CD14-positive monocyte (primary cell): Measurements from ENCODE around the genes WNT9A, C1orf35 and GUK1.

DNA sequence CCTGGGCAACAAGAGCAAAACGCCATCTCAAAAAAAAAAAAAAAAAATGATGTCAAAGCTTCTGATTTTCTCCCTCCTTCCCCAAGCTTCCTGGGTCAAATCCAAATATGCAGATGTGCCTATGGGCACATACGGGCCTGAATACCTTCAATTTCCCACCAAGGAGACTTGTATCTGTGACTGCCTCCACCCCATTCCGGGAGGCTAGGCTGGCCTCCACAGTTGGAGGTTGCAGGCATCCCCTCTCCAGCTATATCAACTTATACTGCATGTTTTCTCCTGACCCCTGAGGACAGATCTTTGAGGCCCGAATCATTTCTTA is 33.6 kb downstream of the ITPKB start:
- CAGE, long polyA plus RNA: no peak

GRCh38 chr1:226735987-226737088 is 2.7 kb downstream of the ITPKB start:
- CAGE, long polyA plus RNA: no peak

- CAGE, long polyA plus RNA: no peak
Observed at GRCh38 chr1:226828061-226828436, 42.4 kb upstream of the PSEN2 start.

GRCh38 chr1:226942935-226943739 is 3.0 kb downstream of the COQ8A start:
- CAGE, long polyA plus RNA: no peak

GRCh38 chr1:227220603-227221134 is 97.6 kb downstream of the CDC42BPA start:
- CAGE, long polyA plus RNA: no peak

GRCh38 chr1:227774092-227774551 is 38.9 kb downstream of the SNAP47 start:
- CAGE, long polyA plus RNA: no peak

DNA sequence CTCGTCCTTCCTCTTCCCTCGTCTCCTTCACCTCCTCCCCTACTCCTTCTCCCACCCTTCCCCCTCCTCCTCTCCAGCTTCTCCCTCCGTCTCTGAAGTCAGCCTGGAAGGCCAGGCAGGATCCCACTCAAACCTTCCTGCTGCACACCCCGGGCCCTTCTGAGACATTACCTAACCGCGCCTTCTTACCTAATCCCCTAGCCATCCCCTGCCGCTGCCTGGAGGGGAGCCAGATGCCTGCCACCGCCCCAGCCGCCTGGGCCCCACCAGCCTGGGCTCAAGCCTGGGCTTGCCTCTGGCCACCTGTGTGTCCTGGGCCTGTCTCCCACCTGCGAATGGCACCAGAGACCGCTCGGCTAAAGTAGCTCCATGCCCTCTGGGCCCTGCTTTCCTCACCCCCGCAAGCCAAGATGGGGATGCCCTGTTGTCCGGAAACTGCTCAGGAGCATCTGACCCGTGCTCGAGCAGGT is 32.0 kb downstream of the WNT9A start:
- CAGE, long polyA plus RNA: no peak

- CAGE, long polyA plus RNA: no peak
Observed at GRCh38 chr1:227943930-227944531, 3.7 kb downstream of the WNT9A start.

DNA sequence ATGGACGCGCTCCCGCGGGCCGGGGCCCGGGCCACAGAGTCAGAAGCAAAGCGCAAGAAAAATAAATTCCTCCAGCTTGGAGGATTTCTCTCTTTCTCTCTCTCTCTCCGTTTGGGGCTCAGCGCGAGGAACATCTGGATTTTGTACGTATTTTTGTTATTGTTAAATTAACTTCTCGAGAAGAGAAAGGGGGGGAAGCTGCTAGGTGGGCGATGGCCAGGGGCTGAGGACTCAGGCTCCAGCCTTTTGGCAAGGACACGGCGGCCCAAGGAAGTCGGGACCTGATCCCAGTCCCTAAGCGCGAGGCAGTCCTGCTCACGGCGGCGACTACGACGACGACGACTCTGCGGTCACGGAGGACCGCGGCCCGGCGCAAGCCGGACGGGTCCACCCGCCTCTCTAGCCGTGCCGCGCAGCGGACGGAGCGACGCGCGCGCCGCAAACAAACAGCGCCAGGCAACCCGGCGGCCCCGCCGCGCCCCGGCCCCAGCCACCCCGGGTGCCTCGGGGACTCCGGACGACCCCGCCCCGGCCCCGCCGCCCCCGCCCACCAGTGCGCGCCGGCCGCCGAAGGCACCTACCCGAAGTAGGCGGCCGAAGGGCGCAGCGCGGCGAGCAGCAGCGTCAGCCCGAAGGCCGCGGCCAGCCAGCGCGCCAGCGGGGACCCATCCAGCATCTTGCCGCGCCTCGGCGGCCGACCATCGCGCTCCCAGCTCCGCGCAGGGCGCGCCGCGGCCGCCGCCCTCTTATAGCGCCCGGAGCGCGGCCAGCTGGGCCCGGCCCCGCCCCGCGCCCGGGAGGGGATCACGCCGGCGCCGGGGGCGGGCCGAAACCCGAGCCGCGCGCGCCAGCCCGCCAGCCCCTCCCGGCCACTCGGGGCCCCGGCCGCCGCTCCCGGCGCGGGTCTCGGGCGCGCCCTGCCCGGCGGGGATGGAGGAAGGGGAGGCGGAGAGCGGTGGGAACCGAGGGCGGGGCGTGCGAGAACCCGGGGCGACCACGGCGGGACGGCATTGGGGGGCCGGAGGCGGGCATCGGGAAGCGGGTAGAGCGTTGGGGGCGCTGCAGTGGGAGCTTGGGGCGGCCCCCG is at the start of gene WNT9A:
Gene WNT9A, minus strand, starts transcription at position 721 of the 1,087 bp plus-strand sequence.
- CAGE, long polyA plus RNA: no peak

DNA sequence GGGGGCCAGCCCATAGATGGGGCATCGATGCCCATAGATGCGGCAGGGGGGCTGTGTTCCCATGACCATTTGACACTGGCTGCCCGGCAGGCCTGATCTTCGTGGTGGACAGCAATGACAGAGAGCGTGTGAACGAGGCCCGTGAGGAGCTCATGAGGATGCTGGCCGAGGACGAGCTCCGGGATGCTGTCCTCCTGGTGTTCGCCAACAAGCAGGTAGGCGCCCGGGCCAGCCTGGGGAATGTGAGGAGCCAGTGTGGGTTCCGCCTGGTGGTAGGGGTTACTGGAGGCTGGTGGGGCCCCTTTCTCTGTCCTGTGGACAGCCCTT is 5.7 kb downstream of the C1orf35 start:
- CAGE, long polyA plus RNA: no peak

DNA sequence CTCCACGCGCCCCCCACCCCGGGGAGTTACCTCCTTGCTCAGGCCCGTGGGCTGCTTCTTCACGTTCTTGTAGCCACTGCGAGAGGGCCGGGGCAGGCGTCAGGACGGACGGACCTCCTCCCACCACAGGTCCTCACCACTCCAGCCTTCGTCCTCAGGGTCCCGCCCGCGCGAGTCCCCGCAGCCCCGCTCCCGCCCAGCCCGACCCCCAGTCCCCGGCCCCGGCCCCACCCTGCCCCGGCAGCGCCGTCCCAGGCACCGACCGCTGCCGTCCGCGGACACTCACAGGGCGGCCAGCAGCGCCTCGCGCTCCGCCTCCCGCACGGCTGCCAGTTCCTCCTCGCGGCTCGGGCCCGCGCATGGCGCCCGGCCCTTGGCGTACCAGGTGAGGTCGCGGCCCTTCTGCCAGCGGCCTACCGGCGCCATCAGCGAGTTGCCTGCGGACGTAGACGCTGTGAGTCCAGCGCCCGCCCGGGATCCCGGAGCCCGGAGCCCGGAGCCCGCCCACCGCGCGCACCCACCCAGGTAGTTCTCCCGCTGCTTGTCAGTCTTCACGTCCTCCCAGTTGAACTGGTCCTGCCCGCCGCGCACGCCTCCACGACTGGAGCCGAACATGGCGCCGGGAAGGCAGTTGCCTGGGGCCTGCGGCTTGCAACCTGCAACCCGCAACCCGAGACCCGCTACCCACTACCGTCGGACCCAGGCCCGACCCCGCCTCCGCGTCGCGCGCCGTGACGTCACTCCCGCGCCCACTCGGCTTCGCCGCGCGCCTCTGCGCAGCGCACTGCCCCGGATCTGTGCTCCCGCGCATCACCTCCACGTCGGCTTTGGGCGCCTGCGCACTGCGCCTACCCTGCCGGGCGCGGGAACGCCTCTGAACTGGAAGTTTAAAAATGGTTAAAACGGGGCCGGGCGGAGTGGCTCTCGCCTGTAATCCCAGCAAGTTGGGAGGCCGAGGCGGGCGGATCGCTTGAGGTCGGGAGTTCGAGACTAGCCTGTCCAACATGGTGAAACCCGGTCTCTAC is at the start of gene C1orf35:
Gene C1orf35, minus strand, starts transcription at position 713 of the 1,025 bp plus-strand sequence.
- CAGE, long polyA plus RNA: no peak

- CAGE, long polyA plus RNA: no peak
Observed at GRCh38 chr1:228105285-228105806, 2.2 kb upstream of the C1orf35 start.

- CAGE, long polyA plus RNA: no peak
Observed at GRCh38 chr1:228109368-228109577, 174 bp upstream of the MRPL55 start.

DNA sequence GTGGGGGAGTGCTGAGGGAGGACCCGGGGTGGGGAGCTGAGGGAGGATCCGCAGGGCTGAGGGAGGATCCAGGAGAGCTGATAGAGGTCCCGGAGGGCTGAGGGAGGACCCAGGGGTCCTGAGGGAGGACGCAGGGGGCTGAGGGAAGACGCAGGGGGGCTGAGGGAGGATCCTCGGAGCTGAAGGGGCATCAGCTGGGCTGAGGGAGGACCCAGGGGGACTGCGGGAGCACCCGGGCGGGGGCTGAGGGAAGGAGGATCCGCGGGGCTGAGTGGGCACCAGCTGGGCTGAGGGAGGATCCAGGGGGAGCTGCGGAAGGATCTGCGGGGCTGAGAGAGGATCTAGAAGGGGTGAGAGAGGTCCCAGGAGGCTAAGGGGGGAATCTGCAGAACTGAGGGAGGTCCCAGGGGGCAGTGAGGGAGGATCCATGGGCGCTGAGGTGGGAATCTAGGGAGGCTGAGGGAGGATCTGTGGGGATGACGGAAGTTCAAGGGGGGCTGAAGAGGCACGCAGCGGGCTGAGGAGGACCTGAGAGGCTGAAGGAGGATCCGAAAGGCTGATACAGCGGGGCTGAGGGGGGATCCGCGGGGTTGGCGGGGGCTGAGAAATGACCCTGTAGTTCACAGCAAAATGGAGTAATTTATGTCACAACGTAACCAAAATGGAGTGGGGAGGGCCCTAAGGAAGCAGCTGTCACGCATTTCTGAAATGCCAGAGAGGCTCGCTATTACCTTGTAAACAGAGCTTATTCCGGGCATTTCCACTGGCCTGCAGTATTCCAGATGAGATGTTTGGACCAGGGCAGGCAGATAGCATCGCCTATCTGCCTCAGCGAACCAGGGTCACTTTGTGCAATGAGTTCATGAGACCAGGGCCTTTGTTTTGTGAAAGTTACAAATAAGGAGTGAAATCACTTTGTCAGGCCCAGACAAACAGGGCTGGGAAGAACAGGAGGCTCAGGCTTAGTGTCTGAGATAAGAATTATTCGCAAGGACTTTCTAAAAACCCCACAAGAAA is 787 bp upstream of the MRPL55 start:
- CAGE, long polyA plus RNA: no peak

- CAGE, long polyA plus RNA: no peak
Observed at GRCh38 chr1:228139666-228140908, at the start of gene GUK1. Gene GUK1 (plus strand): TSS chr1:228140279.

- CAGE, long polyA plus RNA: no peak
Observed at GRCh38 chr1:228140909-228141543, 947 bp downstream of the GUK1 start.

GRCh38 chr1:228166369-228167050 is 906 bp downstream of the IBA57 start:
- CAGE, long polyA plus RNA: no peak

- CAGE, long polyA plus RNA: no peak
Observed at GRCh38 chr1:228224035-228224779, 16.4 kb downstream of the OBSCN start.

DNA sequence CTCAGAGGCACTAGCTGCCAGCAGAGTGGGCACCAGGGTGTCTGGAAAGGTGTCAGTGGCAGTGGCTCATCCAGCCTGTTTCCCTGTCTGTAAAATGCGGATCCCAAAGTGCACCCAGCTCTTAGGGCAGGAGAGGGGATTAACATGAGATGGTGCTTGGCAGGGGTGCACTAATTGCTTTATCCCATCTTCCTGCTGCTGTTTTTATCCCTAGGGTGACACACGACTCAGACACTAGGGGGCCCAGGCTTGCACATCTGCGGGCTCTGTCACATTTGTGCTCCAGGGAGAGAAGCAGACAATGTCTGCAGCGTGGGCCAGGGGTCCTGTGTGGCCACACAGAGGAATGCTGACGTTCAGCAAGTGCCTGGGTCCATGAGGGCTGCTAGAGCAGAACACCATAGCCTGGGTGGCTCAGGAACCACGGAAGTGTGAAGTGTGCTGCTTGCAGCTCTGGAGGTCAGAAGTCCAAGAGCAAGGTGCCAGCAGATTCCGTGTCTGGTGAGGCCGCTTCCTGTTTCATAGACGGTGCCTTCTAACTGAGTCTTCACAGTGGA is 19.4 kb downstream of the OBSCN start:
- CAGE, long polyA plus RNA: no peak

- CAGE, long polyA plus RNA: no peak
Observed at GRCh38 chr1:228360020-228360572, 46.5 kb downstream of the TRIM11 start.